Jurkat, Clone E6-1 (cell line): ENCODE measurements around the gene EXO5.

DNA sequence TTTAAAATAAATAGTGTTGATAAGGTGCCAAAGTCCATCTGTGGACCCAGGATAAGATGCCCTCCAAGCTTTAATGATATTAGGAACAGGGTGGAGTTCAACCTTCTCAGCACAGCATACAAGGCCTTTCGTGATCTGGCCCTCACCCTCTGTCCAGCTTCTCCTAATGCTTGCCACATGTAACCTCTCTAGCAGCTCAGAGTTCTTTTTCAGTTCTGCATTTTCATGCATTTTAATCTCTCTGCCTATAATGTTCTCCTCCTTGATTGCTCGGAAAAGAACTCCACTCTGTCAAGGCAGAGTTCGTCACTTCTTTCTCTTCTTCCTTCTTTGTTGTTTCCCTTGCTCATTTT, 21.4 kb upstream of the SMAP2 start:
- RRBS = no CpG with 5 or more reads among the region's 3 CpGs

- RRBS = no CpG with 5 or more reads among the region's 1 CpG
Observed at GRCh38 chr1:40380048-40380356, 6.5 kb downstream of the SMAP2 start.

- RRBS = 11% methylated on average over 36 of the region's 81 CpGs
Observed at GRCh38 chr1:40508352-40509537, at the start of gene EXO5. TSS of gene EXO5 (plus strand) at chr1:40508767.

- RRBS = no CpG with 5 or more reads among the region's 13 CpGs
Observed at GRCh38 chr1:40668817-40669030, 3.2 kb upstream of the RIMS3 start.

GRCh38 chr1:40711316-40712381, 20.1 kb downstream of the NFYC start:
- RRBS = no CpG with 5 or more reads among the region's 3 CpGs

- RRBS = 52% methylated on average over 19 of the region's 68 CpGs
Observed at GRCh38 chr1:40784044-40784562, 516 bp downstream of the KCNQ4 start.

DNA sequence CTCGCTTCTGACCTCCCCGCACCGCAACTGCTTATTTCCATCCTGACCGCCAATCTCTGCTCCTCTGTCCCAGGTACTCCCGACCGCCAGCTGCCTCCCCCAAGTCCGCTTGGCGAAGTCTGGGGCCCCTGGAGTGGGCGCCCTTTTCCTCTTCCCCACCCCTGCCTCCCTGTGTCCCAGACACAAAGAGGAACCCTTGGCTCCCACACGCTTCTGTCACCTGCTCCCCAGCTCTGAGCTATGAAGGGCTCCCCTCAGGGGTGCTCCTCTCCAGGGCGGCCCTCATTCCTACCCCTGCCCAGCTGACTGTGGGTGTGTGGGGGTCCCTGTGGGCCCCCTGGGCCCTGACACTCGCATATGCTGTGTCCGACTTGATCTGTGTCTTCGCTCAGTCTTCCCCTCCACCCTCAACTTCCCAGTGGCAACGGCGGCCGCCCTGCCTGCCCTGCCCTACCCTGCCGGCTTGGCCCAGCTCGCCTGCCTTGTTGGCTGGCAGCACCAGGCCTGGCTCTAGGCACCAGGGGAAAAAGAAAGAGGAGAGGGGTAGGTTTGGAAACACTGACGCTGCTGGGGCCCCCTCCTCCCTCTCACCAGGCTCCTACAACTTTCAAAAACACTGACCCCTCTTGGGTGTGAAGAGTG, 1.1 kb downstream of the KCNQ4 start:
- RRBS = no CpG with 5 or more reads among the region's 20 CpGs

GRCh38 chr1:40797219-40798134, 13.9 kb downstream of the KCNQ4 start:
- RRBS = no CpG with 5 or more reads among the region's 9 CpGs

DNA sequence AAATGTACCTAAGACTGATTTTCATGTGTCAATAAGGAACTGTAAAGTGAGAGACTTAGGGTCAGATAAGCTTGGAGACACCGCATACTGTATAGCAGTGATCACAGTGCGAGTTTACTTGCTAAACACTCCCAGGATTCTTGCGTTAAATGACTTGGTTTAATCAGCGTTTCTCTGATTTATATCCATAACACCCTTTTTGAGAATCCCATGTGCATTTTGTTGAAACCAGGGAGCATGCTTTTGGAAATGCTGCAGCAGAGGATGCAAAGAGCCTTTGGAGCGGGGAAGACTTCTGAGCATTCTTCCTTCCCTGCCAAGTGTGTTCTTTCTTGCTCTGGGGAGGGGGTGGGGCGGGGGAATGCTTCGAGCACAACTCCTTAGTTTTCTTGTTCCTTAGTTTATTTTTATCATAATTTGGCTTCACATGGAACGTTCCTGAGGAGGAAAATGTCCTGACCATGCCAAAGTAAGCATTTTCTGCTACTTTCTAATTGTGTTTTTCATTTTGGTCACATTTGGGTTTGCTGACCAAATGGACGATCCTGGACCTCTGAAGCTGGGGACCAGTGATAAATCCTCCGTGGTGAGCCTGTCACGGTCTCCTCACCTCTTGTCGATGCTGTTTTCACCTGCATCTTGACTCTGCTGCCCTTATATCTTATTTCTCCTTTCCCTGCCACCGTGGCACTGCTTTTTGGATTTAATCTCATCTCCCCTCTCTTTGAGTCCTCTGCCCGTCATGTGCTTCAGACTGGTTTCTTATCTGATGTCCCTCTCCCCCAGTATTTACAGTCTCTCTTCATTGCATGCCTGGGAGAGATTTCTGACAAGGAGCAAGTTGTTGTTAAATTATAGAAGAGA, 2.3 kb downstream of the CTPS1 start:
- RRBS = no CpG with 5 or more reads among the region's 14 CpGs

- RRBS = no CpG with 5 or more reads among the region's 7 CpGs
Observed at GRCh38 chr1:40987118-40987883, 7.8 kb downstream of the CTPS1 start.

DNA sequence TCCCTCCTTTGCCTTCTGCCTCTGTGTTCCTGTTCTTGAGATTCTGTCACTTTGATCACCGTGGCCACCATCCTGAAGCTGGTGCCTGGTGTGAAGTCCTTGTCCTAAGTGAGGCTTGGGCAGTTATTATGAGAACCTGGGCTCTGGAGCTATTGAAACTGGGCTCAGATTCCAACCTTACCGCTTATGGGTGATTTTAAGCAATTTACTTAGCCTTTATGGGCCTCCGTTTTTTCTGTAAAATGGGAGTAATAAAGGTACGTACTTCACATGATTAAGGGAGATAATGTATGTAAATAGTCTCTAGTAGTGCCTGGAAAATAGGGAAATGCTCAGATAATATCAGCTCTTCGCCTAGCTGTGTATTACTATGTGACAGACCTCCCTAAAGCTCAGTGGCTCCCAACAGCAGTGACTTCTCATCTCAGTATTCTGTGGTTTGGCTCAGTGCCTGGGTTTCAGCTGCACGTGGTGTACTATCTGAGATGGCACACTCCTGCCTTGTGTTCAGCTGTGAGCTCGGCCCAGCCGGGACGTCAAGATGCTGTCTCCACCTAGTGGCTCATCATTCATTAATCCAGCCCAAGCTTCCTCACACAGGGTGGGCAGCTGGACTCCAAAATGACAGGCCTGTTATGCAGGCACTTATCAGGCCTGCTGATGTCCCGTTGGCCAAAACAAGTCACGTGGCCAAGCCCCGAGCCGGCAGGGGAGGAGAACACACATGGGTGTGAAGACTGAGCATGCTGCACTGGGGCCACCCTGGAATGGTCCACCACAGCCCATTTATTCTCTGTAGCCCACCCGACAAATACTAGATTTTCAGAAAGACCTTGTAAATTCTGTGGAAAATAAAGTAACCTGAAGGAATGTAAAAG, 17.9 kb downstream of the SLFNL1 start:
- RRBS = no CpG with 5 or more reads among the region's 14 CpGs

GRCh38 chr1:41008360-41009001, 13.0 kb downstream of the SLFNL1 start:
- RRBS = no CpG with 5 or more reads among the region's 6 CpGs

GRCh38 chr1:41167831-41168526, 74.1 kb downstream of the SCMH1 start:
- RRBS = no CpG with 5 or more reads among the region's 2 CpGs

GRCh38 chr1:41168527-41169319, 73.4 kb downstream of the SCMH1 start:
- RRBS = no CpG with 5 or more reads among the region's 6 CpGs

- RRBS = 94% methylated on average over 1 of the region's 11 CpGs
Observed at GRCh38 chr1:41418696-41419239, 65.7 kb downstream of the EDN2 start.

GRCh38 chr1:41432381-41432839, 52.1 kb downstream of the EDN2 start:
- RRBS = no CpG with 5 or more reads among the region's 15 CpGs

- RRBS = no CpG with 5 or more reads among the region's 26 CpGs
Observed at GRCh38 chr1:41581431-41582353, 97.2 kb upstream of the EDN2 start.

GRCh38 chr1:41623255-41623631, 138.8 kb upstream of the EDN2 start:
- RRBS = no CpG with 5 or more reads among the region's 2 CpGs

- RRBS = 2% methylated on average over 64 of the region's 124 CpGs
Observed at GRCh38 chr1:42035108-42036372, 116.8 kb upstream of the HIVEP3 start.